ENCODE data around the gene CRYBB1.

DNA sequence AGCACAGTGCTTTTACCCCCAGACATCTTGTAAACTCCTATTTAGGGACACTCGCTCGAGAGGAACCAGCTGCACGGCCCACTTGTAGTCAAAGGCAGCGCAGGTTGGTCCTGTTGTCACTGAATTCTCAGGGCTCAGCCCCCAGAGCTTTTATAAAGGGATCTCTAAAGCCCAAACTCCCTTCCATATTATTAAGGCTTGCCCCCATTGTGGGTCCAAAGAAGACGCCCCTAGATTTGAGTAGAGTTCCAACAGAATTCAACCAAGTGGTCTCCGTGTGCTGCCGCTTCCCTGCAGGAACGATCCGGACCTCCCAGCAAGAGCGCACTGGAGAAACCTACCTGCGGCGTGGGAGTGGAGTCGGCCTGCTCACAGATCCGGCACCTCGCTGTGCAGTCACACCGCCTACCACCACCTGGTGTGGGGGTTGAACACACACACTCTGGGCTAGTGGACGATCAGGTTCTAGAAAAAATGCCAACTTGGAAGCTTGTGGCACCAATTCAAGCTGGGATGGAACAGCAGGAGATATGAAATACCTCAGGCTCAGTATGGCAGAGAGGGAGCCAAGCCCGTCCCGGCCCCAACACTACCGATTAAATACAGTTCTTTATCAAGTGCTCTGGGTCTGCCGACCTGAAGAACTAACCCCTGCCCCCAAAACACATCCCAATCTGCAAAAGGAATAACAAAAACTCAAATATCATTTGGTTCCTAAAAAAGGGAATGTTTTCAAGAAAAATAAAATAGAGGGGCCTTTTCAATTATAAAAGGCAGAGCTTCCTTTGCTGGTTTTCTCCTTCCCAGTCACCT is 23.6 kb downstream of the ASPHD2 start:
- PRO-cap, 3 experiments, result no peak in any of the 3 experiments
- RRBS, result 93% methylated on average over 6 of the region's 21 CpGs

DNA sequence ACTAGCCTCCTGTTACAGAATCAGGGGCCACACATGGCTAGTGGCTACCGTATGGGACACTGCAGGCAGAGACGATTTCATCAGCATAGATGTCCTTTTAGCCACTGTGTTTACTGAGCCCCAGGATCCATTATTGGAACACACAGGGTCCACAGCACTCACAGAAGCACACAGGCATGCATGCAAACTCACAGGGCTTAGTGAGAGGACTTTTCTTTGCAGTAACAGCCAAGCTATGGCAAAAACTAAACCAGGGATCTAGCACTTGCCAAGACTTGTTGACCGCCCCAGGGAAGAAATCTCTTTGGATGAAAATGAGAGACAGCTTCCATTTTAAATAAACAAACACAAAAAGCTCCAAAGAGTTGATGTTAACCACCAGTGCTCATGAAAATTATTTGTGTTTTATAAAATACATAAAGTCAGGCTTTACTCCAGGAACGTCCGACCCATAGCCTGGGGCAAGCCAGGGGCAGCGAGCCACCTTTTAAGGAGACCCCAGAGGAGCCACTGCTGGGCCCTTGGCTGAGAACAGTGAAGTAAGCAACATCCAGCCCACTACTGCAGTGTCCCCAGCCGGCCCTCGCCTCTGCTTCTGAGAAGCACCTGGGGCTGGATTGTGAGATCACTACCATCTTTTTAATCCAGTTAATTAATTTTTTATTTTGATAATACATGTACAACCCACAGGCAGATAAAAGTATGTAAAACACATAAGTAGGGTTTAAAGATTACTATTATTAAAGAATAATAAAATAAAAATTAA is 22.0 kb upstream of the TFIP11 start:
- PRO-cap, 3 experiments, result no peak in any of the 3 experiments
- RRBS, result no CpG with 5 or more reads among the region's 8 CpGs

DNA sequence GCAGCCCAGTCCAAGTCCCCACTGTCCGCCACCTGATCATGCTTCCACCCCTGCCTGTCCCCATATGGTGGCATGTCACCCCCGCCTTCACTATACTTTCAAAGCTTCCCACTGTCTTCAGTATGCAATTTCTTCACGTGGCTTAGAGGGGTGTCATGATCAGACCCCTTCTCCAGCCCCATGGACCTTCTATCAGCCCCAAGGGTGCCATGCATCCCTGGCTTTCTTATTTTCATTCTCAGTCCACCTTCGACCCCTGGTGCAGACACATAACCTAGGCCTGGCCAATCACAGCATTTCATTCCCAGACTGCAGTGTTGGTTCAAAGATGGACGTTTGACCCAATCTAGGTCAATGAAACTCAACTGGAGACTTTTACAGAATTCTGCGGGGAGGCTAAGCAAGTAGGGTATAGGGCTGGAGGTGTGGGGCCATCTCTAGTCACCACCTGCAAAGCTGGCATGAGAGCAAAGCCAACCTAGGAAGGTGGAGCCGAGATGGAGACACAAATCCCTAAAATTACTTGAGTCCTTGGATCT is 18.0 kb downstream of the TPST2 start:
- PRO-cap, 3 experiments, result no peak in any of the 3 experiments
- RRBS, result no CpG with 5 or more reads among the region's 7 CpGs

GRCh38 chr22:26586350-26587150 is 3.4 kb downstream of the TPST2 start:
- PRO-cap, 3 experiments, result no peak in any of the 3 experiments
- RRBS, result no CpG with 5 or more reads among the region's 15 CpGs

GRCh38 chr22:26617688-26618257 is at the start of gene CRYBB1:
Gene CRYBB1 (minus strand): TSS chr22:26618027.
- PRO-cap, 3 experiments, result no peak in any of the 3 experiments
- RRBS, result no CpG with 5 or more reads among the region's 4 CpGs

- PRO-cap, 3 experiments, result no peak in any of the 3 experiments
- RRBS, result no CpG with 5 or more reads among the region's 7 CpGs
Measured at GRCh38 chr22:26663461-26663999, 41.8 kb downstream of the CRYBA4 start.

DNA sequence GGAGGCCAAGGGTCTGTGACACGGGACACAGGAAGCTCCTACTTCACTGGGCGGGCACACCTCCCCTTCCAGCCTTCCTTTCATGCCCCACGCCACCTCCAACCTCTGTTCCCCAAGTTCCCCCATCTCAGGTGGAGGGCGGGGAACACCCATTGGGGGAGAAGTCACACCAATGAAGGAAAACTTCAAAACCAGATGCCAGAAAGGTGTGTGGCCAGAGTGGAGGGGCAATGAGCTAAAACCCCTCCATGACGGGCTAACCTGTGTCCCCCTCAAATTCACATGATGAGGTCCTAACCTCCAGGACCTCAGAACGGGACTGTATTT is 250.5 kb downstream of the MN1 start:
- PRO-cap, 3 experiments, result no peak in any of the 3 experiments
- RRBS, result no CpG with 5 or more reads among the region's 6 CpGs

GRCh38 chr22:27791376-27791941 is 10.1 kb downstream of the MN1 start:
- PRO-cap, 3 experiments, result no peak in any of the 3 experiments
- RRBS, result no CpG with 5 or more reads among the region's 13 CpGs

DNA sequence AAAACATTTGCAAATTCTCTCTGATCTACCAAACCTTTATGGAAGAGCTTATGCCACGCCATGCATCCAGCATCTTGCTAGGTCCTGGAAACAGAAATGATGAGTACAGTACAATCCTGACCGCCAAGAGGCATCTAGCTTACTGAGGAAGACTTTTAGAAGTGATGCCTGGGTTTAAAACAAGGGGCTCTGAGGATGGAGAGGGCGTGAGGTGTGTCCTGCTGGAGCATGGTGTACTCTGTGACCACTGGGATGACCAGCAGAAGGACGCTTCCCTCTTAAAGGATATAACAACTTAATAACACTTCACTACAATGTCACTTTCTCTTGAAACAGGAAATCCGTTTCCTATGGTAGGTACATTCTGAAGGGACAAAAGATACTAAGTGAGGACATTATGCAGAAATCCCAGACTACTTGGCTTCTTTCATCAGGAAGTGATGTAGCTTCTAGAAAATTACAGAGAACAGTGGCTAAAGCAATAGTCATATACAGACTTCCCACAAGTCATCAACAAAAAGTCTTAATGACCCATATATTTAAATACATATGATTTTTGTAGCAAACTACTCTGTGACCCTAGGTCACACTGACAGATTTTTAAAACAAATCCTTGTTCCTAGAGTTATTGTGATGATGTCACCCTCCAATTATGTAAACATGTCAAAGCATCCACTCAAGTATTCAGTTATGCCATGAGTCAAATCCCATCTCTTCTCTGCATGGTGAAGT is 33.1 kb downstream of the PITPNB start:
- PRO-cap, 3 experiments, result no peak in any of the 3 experiments
- RRBS, result no CpG with 5 or more reads among the region's 5 CpGs

DNA sequence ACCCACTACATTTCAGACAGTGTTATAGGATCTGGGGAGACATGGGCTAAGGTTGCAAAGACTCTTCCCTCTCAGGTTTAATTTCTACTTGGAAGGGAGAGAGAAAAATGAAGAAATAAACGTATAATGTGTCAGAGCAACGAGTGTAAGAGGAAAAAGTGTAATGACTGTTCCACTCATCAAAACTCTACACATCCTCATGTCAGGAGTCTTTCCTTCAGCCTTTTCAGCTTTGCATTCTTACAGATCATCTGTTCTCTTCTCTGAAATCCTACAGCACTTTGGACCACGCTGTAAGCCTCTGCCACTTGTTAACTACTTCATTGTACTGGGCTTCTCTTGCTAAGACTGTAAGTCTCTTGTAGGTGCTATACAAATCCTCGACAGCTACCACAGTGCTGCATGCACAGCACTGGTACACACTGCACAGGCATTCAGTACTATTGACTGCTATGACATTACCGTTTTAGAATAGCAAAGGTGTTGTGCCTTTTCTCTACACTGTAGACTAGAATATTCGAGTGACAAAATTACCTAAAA is 29.6 kb downstream of the PITPNB start:
- PRO-cap, 3 experiments, result no peak in any of the 3 experiments
- RRBS, result no CpG with 5 or more reads among the region's 6 CpGs

DNA sequence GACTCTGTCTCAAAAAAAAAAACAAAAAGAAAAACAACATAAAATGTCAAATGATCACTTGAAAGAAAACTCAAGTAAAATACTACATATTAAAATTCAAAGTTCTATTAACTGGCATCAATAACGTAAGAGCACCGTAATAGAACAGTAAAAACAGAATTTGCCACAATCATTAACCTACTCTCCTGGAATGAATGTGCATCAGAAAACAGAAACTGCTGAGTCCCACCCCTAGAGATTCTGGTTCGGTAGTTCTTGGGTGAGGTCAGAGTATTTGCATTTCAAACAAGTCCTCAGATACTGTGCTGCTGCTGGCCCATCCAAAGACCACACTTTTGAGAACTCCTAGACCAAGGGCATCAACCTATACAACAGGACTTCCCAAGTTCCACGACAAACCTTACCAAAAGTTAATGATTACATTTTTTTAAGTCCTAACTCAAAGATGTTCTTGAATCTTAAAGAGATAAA is 23.4 kb downstream of the PITPNB start:
- PRO-cap, 3 experiments, result no peak in any of the 3 experiments
- RRBS, result no CpG with 5 or more reads among the region's 4 CpGs

- PRO-cap, 3 experiments, result no peak in any of the 3 experiments
- RRBS, result 18% methylated on average over 2 of the region's 9 CpGs
Measured at GRCh38 chr22:27959209-27959971, 40.3 kb upstream of the PITPNB start.

DNA sequence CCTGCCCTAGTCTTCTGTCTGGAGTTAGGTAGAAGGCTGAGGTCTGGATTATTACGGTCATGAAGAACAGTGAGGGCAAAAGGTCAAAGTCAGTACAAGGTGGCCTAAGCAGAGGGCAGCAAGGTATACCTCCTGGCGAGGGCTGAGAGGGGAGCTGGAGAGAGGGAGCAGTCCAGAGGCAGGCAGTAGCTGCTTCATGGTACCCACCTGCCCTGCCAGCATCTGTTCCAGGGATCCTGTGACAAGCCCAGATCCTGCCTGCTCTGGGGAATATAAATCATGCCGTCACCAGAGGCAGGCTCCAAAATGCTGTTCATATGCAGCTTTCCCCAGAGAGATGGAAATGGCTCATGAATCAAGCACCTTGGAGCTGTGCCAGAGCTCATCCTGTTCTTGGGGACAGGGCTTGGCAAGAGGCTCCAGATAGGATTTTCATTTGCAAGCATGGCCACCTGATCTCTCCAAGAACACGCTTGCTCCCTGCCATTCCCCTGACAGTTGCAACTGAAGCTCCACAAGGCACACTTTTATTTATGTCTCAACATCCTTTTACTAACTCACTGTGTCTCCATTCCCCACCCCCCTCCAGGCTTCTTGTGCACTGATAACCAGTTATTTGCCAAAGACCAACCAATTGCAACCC is 115.7 kb upstream of the PITPNB start:
- PRO-cap, 3 experiments, result no peak in any of the 3 experiments
- RRBS, result no CpG with 5 or more reads among the region's 4 CpGs

DNA sequence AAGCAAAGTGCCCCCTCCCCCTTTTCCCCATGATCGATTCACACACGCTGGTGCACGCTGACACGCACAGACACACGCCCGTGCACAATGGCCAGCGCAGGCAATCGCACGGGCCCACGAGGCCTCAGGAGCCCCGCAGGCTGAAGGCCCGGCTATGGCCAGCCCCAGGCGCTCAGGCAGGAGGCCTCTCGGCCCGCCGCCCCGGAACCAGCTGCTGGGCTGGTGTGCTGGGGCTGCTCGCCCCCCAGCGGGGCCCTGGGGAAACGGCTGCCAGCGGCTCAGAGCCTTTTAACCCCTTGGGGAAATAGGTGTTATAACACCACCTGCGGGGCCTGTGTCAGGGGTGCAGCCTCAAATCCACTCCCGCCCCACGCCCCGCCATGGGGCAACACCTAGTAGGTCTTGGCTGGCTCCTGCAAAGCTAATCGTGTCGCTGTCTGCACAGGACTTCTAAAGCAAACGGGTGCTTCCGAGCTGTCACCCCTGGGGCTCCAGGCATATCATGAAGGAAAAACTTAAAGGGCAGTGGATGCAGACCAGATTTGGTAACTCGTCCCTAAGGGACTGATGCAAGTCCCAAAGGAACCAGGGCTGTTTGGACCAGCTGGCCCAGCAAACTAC is 237.4 kb downstream of the TTC28 start:
- PRO-cap, 3 experiments, result peak in 2 of 3 experiments; most common plus-strand start position 41 of the sequence (in 2)
- RRBS, result 3% methylated on average over 6 of the region's 30 CpGs

GRCh38 chr22:28453555-28454233 is 225.9 kb downstream of the TTC28 start:
- PRO-cap, 3 experiments, result no peak in any of the 3 experiments
- RRBS, result no CpG with 5 or more reads among the region's 3 CpGs

GRCh38 chr22:28581201-28581665 is 98.4 kb downstream of the TTC28 start:
- PRO-cap, 3 experiments, result no peak in any of the 3 experiments
- RRBS, result no CpG with 5 or more reads among the region's 4 CpGs

DNA sequence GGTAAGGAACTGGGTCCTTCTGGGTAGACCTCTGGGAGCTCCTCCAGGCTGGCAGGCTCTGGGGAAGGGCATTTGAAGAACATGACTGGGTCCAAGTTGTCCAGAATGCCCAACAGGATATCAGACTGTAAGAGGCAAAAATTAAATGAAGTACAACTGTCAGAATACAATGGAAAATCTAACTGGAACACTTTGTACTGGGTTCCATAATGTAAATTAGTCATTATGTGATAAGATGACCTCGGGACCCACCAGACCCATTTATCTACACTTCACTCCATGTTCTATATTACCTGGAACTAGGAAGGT is 23.1 kb downstream of the CCDC117 start:
- PRO-cap, 3 experiments, result no peak in any of the 3 experiments
- RRBS, result no CpG with 5 or more reads among the region's 1 CpG

DNA sequence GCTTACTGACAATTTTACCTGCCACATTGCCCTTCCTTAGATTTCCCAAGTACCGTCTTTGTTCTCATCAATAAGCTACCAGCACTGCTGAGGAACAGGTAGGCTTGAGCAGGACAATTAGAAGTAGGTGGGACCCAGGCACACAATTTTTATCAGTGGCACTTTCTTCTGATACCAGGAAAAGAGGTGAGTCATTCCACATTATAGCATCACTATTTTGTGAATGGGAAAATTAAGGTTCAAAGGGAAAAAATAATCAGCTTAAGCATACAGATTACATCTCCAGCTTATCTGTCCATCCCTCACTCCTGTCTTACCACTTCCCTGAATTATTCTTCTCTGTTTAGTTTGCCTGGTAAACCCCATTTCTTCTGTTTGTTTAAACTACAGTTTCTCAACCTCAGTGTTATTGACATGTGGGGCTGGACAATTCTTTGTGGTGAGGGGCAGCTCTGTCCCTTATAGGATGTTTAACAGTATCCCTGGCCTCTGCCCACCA is 36.2 kb downstream of the CCDC117 start:
- PRO-cap, 3 experiments, result no peak in any of the 3 experiments
- RRBS, result no CpG with 5 or more reads among the region's 1 CpG

DNA sequence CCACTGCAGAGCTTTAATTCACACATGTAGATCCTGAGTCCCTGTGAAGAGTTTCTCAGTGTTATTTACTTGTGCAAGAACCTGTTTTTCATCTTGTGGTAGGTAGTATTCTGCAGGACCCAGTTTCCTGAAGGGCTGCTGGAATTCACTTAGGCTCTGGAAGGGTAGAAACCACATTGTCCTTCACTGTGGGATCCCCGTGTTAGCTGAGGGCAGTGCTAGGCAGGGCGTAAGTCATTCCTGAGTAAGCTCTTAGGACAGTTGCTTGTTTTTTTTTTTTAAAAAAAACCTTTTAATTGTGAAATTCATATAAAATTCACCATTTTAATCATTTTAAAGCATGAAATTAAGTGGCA is 77.8 kb downstream of the C22orf31 start:
- PRO-cap, 3 experiments, result no peak in any of the 3 experiments
- RRBS, result no CpG with 5 or more reads among the region's 2 CpGs

- PRO-cap, 3 experiments, result no peak in any of the 3 experiments
- RRBS, result no CpG with 5 or more reads among the region's 3 CpGs
Measured at GRCh38 chr22:28992513-28993111, 69.0 kb downstream of the C22orf31 start.